Esophagus squamous epithelium (tissue), 4 donors: ENCODE results near the gene ZBTB14.

- PRO-cap: no peak
- RAMPAGE, long total RNA, 4 experiments: no peak in any of the 4 experiments
Observed at GRCh38 chr18:3966675-3967505, 488.2 kb downstream of the DLGAP1 start.

DNA sequence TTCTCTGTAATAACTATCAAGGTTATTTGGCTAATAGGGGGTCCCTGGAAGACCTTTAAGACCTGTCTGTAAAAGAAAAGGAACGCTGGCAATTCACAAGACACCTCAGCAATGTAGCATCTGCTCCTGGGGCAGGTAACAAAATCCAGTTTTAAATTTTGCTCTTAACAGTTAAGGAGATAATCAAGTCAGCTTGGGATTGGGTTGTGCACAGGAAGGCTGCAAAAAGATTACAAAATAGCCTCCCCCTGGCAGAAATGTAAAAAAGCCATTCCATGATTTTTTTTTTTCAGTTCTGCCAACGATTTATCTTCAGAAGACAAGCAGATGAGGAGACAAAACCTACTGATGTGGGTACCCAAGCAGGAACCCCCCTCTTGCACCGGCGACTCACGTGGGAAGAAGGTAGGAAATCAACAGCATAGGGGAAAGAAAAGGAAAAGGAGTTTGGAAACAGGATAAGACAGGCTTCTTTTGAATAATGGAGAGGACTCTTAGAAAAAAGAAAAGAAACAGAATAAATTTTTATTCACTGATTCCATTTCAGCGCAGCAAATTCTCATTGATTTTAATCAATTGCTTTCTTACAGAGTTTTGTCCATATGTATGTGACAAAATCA is 462.2 kb downstream of the DLGAP1 start:
- PRO-cap: no peak
- RAMPAGE, long total RNA, 4 experiments: no peak in any of the 4 experiments

DNA sequence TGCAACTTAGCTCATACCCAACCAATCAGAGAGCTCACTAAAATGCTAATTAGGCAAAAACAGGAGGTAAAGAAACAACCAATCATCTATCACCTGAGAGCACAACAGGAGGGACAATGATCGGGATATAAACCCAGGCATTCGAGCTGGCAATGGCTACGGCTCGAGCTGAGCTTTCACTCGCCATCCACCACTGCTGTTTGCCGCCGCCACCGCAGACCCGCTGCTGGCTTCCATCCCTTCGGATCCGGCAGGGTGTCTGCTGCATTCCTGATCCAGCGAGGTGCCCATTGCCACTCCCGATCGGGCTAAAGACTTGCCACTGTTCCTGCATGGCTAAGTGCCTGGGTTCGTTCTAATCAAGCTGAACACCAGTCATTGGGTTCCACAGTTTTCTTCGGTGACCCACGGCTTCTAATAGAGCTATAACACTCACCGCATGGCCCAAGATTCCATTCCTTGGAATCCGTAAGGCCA is 236.7 kb upstream of the DLGAP1 start:
- PRO-cap: no peak
- RAMPAGE, long total RNA, 4 experiments: no peak in any of the 4 experiments

- PRO-cap: bidirectional peak, plus-strand start at chr18:5295691, minus-strand start at chr18:5295697; bidirectional peak, plus-strand start at chr18:5296350, minus-strand start at chr18:5296134
- RAMPAGE, long total RNA, 4 experiments: start-site peak on the minus strand in 2 of 4 experiments, at chr18:5295694-5296250 at its widest, 8 to 28 reads per replicate
Observed at GRCh38 chr18:5295588-5296574, at the start of gene ZBTB14. Gene ZBTB14 (minus strand): TSS chr18:5295726.

- PRO-cap: no peak
- RAMPAGE, long total RNA, 4 experiments: no peak in any of the 4 experiments
Observed at GRCh38 chr18:5394615-5395408, 99.3 kb upstream of the ZBTB14 start.

GRCh38 chr18:5406498-5407145 is 111.1 kb upstream of the ZBTB14 start:
- PRO-cap: no peak
- RAMPAGE, long total RNA, 4 experiments: no peak in any of the 4 experiments

DNA sequence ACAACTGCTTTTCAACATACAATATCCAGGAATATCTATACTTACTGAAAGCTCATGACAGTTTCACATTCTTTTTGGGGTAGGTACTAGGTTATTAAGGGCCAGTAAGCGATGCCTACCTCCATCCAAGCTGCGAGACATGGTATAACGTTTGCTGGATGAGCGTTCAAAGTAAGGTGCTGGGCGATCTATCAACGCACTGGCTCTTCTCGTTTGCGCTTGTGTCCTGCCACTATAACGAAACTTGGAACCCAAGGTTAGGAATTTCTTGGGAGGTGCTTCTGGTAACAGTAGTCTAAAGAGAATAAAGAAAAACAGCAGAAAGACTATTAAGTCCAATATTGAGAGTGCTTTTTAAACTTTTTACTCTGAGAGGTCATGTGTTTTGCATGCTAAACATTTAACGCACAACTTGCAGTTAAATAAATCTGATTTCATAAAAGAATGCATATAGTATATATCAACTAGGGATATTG is 120.5 kb downstream of the EPB41L3 start:
- PRO-cap: no peak
- RAMPAGE, long total RNA, 4 experiments: no peak in any of the 4 experiments

DNA sequence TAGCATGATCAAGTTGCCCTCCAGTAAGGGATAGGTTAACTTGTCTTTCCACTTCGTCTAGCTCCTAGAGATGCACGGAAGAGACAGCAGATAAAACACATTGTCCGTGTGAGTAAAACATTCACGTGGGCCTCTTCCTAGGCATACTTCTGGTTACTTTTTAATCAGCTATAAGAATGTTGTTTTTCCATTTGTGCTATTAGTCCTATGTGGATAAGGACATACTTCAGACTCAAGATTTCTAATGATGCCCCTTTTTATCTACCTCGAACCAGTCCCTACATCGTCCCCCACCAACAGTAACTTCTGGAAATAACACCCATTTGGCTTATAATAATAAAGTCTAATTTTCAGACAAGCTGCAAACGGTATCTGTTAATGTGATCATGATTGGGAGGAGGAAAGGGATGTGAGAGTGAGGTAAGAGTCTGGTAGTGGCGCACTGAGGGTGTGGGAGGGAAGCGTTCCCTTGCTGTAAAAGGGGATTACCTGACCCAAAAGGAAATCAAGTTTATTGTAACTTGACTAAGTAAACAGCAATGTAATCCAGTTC is 1.0 kb upstream of the ARHGAP28 start:
- PRO-cap: no peak
- RAMPAGE, long total RNA, 4 experiments: no peak in any of the 4 experiments

DNA sequence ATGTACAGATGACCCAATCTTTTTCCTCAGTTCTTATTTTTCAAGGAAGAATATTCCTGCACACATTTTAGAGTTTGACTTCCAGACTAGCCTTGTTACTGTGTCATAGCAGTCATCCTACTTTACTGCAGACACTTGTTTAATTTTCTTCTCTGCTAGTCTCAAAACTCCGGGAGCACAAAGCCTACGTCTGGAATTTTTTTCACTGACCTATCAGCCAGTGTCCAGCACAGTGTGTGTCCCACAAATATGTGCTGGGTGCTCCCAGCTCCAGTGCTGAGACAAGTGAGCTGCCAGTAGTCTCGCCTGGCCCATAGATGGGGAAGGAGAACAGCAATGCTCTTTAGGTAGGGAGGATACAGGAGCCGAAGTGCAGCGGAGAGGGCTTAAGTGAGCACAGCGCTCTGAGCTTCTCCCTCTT is 33.9 kb downstream of the ARHGAP28 start:
- PRO-cap: no peak
- RAMPAGE, long total RNA, 4 experiments: no peak in any of the 4 experiments

- PRO-cap: no peak
- RAMPAGE, long total RNA, 4 experiments: no peak in any of the 4 experiments
Observed at GRCh38 chr18:7233754-7234551, 3.1 kb downstream of the LRRC30 start.

DNA sequence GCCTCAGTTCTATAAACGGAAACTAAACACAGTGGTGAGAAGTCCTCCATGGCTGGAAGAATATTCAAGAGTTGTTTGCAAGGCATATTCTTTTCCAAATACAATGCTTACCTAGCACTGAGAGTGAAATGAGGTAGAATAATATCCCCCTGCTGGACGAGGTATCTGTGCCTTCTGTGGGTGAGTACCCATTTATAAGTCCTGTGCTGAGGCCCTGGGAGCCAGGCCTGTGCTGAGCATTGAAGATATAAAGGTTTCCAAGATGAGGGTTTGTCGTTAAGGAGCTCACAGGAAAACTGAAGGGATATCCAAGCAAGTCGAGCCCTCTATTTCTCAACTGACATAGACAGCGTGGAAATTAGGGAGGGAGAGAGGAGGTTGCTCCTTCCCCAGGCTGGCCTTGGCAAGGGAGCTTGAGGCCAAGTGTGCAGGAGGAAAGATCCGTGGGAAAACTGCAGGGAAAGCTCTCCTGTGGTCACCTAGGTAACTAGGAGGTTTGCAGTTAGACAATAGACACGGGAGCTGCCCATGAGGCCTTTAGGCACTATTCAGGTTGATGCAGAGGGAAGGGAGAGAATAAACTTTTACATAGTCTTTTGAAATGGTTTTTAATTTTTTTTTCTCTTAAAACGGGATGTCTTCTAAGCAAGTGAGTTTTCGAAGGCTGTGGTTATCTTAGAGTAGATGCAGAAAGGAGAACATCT is 17.7 kb downstream of the PTPRM start:
- PRO-cap: no peak
- RAMPAGE, long total RNA, 4 experiments: no peak in any of the 4 experiments

DNA sequence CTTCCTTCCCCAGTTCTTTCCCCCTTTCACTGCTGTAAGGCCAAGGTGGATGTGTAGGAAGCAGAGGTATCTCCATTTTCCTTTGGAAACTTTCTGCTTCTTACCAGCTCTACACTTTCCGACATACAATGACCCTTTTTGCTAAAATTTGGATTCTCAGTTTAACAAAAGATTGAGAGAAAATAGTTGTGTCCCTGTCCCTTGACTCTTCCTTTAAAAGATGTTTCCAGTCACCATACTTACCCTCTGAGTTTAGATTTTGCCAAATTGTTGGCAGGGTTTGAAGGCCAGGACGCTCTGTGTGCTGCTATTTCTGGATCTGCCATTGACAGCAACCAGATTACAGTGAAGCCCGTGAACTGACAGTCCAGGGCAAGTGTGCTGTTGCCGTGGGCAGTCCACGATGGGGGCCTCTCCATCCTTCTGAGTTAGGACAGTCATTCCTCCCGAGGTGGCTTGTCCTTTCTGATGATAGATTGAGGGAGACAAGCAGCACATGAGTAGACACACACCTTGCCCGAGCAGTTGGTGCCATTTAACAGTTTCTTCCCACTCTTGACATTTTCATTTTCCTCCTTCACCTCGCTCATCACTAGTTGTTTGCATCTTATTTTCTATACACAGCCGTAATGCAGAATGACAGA is 89.9 kb downstream of the PTPRM start:
- PRO-cap: no peak
- RAMPAGE, long total RNA, 4 experiments: no peak in any of the 4 experiments

GRCh38 chr18:7773814-7774875 is 207.0 kb downstream of the PTPRM start:
- PRO-cap: no peak
- RAMPAGE, long total RNA, 4 experiments: no peak in any of the 4 experiments

DNA sequence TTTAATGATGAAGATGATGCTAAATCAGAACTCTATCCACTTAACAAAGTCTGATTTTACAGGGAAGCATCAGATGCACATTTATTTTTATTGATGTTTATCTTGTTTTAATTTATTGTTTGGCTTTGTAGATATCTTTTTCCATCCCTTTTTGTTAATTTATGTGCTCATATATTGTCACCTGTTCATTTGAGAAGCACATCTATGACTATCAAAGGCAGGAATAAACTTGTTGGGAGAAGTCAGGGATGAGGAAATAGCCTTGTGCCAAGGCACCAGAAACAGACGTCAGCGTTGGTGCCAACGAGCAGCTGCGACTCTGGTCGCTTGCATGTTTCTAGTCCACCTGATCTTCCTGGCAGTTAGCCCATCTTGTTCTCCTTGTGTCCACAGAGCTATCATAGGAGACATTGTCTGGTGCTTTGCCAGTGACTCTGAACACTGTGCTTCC is 374.3 kb downstream of the PTPRM start:
- PRO-cap: no peak
- RAMPAGE, long total RNA, 4 experiments: no peak in any of the 4 experiments

GRCh38 chr18:7976302-7976800 is 409.2 kb downstream of the PTPRM start:
- PRO-cap: no peak
- RAMPAGE, long total RNA, 4 experiments: no peak in any of the 4 experiments

DNA sequence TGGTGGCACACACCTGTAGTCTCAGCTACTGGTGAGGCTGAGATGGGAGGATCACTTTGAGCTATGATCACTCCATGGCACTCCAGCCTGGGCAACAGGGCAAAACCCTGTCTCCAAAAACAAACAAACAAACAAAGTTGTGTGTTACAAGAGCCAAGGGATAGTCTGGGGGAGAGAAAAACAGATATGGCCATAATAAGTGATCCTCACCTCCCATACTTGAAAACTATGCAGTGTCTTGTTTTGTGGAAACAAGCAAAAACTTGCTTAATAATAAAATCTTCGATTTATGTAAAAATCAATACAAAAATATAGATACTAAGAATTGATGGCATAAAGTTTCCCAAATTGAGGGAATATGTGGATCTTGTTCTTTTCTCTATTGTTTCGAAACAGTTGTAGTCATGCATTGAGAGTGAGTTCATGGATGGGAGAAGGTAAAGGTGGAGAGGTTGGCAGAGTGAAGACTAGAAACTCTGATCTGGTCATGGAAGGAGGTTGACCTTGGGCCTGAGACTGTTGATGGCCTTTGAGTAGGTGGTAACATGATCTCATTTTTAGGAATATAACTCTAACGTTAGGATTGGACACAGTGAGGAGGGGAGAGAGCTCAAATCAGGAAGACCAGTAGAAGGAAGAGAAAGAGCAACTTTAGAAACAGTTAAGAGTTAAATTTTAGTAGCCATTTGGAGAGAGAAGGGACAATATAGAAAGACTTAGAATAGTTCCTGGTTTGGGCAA is 464.6 kb upstream of the RAB12 start:
- PRO-cap: no peak
- RAMPAGE, long total RNA, 4 experiments: no peak in any of the 4 experiments

DNA sequence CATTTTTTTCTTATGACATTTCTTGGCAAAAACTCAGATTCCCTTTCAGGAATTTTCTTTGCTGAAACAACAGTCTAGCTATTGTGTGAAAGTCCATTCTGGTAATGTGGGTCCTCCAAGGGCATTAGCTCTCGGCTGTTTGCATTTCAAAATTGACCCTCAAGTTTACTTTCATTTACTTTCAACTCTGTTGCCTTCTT is 325.3 kb upstream of the RAB12 start:
- PRO-cap: no peak
- RAMPAGE, long total RNA, 4 experiments: no peak in any of the 4 experiments

DNA sequence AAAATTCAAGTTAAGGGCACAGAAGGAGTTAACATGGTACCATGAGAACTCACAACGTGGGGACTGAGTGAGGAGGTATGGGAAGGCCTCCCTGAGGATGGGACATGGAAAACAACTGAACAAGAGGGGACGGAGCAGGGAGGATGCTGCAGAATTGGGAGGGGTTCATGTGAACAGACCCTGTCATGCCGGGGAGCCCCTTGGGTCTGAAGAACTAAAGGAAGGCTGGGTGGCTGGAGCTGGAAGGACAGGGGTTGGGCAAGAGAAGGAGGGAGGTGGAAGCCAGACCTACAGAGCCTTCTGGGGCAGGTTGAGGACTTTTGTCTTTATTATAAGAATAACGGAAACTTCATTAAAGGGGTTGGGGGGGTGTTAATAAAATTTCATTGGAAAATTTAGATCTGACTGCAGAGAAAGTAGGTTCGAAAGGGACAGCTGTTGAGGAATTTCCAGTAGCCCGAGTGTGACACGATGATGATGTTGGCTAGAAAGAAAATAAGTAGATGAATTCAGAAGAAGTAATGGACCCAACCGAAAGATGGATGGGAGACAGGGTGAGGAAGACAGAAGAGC is 307.0 kb upstream of the RAB12 start:
- PRO-cap: no peak
- RAMPAGE, long total RNA, 4 experiments: no peak in any of the 4 experiments

GRCh38 chr18:8603763-8604068 is 5.5 kb upstream of the RAB12 start:
- PRO-cap: no peak
- RAMPAGE, long total RNA, 4 experiments: no peak in any of the 4 experiments

DNA sequence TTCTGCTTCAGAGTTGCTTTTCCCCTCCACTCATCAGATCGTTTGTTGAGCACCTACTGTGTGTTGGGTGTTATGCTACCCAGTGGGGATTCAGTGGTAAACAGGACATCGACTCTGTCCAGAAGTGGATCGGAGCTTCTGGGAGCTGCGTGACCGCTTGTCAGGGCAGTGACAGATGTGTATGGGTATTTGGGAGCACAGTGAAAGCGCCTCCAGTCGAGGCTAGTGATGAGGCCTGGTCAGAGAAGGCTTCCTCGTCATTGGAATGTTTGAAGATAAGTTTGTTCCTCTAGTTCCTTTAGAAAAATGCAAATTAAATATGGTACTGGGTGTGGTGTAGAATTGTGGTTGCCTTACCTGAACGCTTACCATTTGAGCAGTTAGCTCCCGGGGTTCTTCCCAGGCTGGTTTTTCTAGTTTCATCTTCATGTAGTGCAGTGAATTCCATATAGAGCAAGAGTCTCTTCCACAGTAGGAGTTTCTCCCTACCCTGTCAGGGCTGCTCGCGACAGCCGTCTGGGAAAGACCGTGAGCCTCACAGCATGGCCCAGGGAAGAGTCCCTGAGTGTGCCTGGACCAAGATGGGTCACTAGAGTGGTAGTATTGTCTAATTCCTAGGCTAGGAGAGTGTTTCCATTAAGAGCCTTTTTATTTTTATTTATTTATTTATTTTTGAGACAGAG is 2.9 kb downstream of the RAB12 start:
- PRO-cap: bidirectional peak, plus-strand start at position 476 of the sequence, minus-strand start at position 262 of the sequence
- RAMPAGE, long total RNA, 4 experiments: no peak in any of the 4 experiments